M059J (cell line): ENCODE measurements around the gene PTGER2.

- RAMPAGE, long total RNA = no peak
Observed at GRCh38 chr14:49744712-49744971, 23.3 kb upstream of the KLHDC2 start.

DNA sequence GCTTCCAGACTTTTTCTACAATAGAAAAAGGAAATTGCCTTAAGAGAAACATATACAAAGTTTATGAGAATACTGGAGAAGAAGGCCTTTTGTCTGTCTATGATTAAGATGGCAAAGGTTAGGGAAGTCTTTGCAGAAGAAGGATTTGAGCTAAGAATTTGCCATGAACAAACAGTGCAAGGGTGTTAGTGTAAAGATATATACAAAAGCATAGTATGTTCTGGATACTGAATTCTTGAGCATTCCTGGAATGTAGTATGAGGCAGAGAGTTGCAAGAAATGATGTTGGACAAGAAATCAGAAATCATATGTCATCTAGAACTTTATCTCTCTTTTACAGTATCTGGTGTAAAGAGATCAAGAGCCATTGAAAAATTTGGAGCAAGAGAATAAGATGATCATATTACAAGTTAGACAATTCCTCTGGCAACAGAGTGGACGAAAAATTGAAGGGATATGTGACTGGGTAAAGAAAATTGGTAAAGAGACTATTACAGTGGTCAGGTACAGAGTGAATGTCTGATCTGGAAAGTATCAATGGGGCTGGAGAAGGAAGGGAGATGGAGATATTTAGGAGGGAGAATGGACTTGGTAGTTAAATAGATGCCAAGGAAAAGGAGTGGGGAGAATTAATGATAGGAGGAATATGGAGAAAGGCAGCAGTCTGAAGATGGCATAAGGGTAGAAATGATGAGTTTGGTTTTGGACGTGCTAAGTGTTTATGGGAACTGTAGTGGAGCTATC lies 22.3 kb upstream of the KLHDC2 start:
- RAMPAGE, long total RNA = no peak

DNA sequence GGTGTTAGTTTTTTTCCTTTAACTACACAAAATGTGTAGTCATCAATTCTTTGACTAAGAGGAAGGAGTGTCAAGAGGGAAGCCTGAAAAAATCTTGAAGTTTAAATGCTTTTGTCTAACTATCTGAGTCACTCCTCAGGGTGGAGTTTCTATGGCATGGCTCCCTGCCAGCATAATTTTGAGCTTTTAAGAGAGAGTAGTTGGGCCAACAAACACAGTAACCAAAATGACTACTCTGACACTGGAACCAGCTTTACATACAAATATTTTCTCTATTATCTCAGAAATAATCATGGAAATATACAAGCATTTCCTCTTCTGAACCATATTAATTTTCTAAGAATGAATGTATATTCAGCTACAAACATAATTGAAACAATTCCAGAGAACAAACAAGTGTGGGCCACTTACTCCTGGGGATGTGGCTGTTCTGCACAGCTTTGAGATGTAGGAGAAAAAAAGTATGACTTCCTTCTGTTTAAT lies 18.8 kb downstream of the ARF6 start:
- RAMPAGE, long total RNA = no peak

GRCh38 chr14:49960097-49960470 lies 67.2 kb downstream of the ARF6 start:
- RAMPAGE, long total RNA = no peak

- RAMPAGE, long total RNA = no peak
Observed at GRCh38 chr14:50039779-50040360, 76.5 kb downstream of the VCPKMT start.

- RAMPAGE, long total RNA = no peak
Observed at GRCh38 chr14:50057943-50058631, 58.3 kb downstream of the VCPKMT start.

DNA sequence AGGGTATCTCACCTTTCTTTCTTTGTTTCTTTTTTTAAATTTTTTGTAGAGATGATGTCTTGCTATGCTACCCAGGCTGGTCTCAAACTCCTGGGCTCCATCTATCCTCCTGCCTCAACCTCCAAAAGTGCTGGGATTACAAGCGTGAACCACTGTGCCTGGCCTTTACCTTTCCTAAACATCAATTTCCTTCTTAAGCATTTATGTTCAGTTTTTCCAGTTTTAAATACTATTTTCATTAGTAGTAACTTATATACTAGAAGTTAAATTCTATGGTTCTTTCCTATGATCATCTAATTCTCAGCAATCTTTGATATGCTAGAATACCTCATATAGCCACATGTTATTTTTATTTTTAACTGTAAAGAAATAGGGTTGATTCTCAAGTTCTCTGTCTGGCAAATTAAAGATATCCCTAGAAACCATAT lies 38.2 kb downstream of the SOS2 start:
- RAMPAGE, long total RNA = no peak

DNA sequence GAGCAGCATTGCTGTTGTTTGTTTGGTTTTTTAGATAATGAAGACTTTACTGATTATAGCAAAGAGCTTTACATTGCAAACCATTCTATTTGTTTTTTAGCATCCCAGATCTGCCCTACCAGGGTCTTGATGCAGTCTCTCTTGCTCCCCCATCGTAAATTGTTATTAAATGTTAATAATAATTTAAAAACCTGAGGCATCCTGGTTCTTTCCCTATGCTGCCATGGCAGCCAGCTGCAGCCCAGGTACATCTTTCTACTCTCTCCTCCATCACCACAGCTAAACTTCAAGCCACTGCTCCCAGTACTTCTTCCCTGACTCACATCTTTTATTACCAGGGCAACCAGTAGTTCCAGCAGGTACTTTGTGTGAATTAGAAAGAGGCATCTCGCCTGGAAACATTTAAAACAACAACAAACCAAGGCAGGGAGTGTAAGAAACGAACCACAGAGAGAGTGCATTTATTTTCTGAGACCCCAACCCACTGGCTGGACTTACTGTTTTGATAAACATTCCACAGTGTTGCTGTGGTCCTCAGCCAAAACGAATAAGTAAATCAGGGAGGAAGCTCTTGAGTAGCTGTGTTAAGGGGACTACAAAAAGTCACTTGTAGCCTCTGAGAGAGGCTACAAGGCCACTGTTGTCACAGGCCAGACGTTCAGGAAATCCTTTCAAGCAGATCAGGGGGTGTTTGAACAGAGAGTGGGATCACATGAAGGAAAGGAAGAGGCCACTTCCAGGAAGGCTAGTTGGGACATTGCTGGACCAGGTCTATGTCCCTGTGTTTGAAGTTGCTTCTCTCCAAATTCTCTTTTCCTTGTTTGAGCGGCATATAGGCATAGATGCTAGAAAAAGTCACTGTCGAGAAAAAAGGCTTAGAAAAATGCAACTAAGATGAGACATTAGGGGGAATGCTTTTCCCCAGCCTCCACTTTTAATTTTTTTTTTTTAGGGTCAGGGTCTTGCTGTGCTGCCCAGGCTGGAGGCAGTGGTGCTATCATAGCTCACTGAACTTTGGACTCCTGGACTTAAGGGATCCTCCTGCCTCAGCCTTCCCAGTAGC lies 33.7 kb downstream of the DMAC2L start:
- RAMPAGE, long total RNA = no peak

DNA sequence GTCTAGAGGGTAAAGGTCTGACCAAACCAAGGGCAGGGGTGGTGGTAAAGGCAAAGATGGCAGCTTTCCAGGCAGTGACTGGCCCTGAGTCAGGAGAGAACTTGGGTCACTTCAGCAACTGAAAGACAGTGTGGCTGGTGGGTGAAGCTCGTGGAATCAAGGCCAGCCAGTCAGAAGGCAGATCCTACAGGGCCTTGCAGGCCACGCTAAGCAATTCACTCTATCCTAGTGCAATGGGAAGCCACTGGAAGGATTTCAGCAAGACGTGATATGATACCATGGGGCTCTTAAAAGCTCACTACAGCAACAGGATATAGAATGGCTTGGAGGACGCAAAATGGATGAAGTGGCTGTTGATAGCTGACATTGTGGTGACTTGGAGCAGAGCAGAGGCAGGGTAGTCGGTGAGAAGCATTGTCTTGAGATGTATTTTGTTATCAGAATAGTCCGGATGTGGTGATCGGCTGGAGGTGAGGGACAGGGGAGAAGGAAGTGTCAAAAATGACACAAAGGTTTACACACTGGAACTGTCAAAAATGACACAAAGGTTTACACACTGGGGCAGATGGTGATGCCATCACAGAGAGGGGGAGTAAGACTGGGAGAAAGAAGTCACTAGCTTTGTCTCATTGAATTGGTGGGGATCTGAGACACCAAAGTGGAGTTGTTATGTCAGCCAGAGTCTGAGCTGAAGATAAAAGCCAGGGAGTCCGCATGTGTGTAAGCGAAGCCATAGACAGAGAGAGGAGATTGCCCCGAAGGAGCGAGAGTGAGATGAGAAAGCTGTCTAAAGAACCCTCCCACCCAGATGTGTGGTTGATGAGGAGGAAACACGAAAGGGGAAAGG lies 30.2 kb downstream of the CDKL1 start:
- RAMPAGE, long total RNA = no peak

GRCh38 chr14:50521188-50521827 lies 11.1 kb downstream of the MAP4K5 start:
- RAMPAGE, long total RNA = no peak

- RAMPAGE, long total RNA = no peak
Observed at GRCh38 chr14:51507864-51508598, 143.7 kb upstream of the FRMD6 start.

GRCh38 chr14:51800345-51800860 lies 60.0 kb upstream of the GNG2 start:
- RAMPAGE, long total RNA = no peak

DNA sequence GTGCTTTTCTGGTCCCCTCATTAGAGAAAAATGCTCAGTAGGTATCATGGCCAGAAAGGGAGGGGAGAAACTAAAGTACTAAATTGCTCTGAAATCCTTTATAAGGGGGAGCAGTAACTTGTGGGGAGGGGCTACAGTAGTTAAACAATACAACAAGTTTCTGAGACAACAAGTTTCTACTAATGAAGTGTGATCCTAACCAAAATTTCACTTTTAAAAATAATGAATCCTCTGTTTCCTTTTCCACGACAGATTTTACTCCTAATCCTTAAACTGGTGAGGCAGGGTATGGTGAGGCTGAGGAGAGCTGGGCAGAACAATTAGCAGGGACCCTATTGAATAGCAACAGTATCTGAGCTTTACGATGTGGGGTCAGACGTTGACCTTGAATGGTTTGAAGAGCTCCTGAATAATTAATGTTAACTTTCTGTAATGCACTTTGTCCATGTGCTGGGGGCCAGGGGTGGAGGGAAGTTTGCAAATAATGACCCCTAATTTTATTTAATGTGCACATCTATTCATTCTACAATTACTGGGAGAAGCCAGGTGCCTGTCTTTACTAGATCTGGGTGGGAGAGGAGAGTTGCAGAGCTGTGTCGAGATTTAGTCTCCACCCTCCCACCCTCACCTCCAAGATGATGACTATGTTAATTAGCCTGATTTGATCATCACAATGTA lies 4.4 kb downstream of the GNG2 start:
- RAMPAGE, long total RNA = no peak

- RAMPAGE, long total RNA = no peak
Observed at GRCh38 chr14:52313971-52314519, at the start of gene PTGER2. Gene PTGER2 (plus strand): TSS chr14:52314312.

DNA sequence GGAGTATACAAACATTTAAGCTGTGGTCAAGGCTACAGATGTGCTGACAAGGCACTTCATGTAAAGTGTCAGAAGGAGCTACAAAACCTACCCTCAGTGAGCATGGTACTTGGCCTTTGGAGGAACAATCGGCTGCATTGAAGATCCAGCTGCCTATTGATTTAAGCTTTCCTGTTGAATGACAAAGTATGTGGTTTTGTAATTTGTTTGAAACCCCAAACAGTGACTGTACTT lies 13.4 kb downstream of the PTGER2 start:
- RAMPAGE, long total RNA = no peak

DNA sequence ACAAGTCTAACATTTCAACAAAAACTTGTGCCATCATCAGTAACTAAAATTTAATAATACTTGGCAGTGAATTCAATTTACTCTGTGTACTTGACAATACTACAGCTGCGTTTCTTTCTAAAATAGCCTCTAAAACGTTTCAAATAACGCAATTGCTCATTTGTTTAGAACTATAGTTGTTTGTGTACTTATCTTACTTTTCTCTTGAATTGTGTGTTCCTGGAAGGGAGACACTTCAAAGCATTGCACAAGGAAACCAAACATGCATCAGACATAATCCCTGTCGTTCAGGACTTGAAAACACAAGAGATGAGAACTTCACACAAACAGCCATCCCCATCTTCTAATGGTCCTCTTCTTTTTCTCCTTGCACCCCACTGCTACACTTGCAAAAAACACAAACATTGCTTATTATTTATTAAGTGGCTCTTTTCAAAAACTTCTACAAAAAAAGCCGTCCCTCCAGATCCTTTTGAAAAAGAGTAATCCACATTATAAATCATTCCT lies 38.5 kb downstream of the PTGER2 start:
- RAMPAGE, long total RNA = no peak

DNA sequence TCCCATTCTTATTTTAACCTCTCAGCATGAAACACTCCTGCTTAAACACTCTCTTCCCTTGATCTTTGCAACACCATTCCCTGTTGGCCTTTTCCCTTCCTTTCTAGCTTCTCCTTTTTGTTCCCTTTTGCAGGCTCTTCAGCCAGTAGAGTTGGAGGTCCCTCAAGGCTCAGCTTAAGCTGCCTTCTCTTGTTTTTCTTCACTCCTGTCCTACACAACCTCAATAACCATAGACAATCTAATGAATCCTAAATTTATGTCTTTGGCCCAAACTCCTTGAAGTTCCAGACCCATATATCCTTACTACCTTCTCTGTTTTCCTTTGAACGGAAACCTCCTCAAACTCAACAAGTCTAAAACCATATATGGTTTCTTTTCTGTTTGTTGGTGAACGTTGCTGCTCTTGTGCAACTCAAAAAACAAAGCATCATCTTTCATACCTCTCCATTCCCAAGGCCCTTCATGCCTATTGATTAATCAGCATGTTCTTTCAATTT lies 81.5 kb downstream of the TXNDC16 start:
- RAMPAGE, long total RNA = no peak

DNA sequence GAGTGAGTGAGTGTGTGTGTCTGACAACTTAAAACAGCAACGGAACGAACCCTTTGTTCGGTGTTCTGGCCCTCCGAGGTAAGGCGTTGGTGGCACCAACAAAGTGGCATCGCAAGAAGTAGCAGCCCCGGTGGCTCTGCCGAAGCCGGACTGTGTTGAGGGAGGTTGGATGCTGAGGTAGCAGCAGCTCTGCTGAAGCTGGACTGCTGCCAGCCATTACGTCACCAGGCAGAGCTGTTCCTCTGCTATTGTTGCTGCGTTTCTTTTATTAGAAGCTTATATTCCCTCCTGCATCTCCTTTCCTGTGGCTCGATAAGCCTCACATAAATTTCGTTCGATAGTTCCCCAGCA lies 1.1 kb downstream of the GPR137C start:
- RAMPAGE, long total RNA = no peak

DNA sequence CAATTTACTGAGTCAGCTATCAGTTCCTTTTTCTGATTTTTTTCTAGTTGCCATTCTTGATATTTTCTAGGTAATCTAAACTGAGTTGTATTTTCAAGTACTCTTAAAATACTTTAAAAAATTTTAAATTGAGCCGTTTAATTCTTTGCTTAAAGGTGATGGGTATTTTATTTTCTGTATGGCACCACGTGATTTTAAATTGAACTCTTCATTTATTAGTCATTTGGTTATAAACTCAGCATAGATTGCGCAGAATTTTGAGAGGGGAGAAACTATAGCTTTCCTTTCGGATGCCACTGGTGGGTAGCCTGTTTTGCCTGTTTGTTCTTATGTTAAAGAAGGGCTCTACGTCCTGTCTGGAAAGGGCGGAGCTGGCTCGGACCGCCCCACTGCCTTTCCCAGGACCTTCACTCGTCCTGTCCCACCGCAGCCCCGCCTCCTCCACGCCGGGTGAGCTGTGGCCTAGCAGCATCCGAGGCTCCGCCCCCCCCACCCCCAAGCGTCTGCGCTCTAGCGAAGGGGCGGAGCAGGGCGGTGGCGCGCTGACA lies 367 bp upstream of the STYX start:
- RAMPAGE, long total RNA = no peak

GRCh38 chr14:52742482-52742881 lies 12.5 kb downstream of the STYX start:
- RAMPAGE, long total RNA = no peak